HCT116 (cell line): ENCODE results near the gene WDR49.

DNA sequence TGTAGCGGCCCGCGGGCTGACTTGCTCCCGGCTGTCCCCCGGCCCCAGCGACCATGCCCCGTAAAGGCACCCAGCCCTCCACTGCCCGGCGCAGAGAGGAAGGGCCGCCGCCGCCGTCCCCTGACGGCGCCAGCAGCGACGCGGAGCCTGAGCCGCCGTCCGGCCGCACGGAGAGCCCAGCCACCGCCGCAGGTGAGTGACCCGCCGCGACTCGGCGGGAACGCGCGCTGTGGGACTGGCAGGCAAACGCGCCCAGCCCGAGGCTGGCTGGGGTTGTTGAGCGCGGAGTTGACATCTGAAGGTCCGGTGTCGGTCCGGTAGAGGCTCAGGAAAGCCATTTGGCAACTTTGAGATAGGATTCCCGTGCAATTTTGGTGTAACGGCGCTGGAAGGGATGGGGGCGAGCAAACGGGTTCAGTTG lies 1.3 kb downstream of the SMC4 start:
- RRBS = 1% methylated on average over 20 of the region's 46 CpGs

- RRBS = no CpG with 5 or more reads among the region's 1 CpG
Observed at GRCh38 chr3:160408124-160408962, 8.9 kb downstream of the SMC4 start.

DNA sequence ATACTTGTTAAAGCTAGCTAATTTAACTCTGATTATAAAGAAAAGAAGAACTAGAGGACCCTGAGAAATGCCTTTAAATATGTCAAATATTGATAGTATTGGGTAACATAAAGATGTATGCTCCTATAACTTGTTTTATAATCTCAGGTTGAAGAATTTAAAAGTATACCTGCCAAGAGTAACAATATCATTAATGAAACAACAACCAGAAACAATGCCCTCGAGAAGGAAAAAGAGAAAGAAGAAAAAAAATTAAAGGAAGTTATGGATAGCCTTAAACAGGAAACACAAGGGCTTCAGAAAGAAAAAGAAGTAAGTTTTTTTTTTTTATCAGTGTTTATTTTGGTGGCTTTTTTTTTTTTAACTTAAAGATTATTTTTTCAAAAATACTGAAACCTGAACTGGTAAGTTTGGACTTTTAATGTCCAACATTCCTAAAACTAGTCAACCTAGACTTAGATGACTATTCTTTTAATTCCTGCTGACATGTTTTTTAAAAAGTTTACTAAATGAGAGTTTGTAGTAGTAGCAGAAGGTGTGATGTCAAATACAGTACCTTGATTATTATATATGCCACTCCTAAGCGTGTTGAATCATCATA lies 16.8 kb downstream of the SMC4 start:
- RRBS = no CpG with 5 or more reads among the region's 2 CpGs

DNA sequence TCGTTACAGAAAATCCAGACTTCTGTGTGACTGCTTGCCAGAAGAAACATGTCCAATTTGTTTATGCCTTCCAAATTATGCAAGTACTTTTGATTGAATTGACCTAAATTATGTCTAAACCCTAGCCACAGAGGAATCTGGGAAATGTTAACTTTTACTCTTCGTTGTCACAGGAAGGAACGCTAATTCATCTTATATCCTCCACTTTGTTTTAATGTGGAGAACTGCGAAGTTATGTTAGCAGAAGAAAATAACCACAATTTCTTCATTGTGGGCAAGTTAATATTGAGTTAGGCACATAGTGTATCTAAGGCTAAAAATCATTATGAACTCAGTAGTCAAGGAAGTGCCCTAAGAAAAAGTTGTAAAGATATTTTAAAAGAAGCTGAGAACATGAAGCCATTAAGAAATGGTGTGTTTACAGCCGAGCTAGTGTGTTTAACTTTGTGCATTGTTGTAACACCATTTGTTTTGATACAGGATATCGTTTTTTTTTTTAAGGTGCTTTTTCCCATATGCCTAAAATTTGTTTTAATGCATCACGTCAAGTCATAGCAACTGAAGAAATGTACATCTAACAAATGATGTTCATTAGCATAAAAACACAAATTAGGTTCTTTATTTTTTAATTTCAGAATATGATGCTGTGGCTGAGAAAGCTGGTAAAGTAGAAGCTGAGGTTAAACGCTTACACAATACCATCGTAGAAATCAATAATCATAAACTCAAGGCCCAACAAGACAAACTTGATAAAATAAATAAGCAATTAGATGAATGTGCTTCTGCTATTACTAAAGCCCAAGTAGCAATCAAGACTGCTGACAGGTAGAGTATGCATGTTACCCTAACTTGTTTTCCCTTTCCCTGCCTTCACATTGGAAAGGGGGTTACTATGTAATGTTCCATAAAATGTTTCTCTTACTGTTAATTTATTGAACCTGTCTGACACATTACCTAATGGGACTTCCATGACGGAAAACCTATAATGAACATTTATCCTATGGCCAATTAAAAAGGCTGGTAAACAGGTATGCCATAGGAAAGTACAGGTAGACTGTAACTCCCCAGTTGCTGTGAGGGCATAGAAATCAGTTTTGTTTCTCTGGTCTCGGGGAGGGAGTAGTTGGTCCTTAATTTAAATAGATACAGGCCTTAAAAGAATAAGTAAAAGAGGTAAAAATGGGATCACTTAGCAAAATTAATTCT lies 21.1 kb downstream of the TRIM59 start:
- RRBS = no CpG with 5 or more reads among the region's 11 CpGs

GRCh38 chr3:160448723-160449164 lies 842 bp downstream of the TRIM59 start:
- RRBS = no CpG with 5 or more reads among the region's 7 CpGs

DNA sequence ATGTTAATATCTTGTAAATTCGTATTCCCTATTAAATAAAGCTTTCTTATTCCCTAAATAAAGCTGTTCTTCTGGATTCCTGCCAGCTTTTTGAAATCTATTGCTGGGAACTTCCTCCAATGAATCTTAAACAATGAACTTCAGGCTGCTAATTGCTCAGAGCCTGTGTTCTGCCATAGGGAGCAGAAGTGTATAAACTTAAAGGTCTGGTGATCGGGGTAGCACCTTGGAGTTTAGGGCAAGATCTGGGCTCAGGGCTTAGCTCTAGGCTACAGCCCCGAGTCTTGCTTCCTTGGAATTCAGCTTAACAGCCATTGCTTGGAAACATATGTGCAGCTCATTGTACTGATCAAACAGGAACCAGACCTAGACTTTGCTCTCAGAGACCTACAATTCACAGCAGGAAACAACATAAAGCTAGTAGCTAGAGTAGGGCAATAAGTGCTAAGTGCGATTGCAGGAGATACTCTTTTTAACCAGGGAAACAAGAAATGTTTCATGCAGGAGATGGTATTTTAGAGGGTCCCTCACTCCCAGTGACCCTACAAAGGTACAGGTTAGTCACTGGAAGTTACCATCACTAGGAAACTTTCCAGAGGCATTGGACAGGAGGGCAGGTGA lies 1.5 kb downstream of the ARL14 start:
- RRBS = no CpG with 5 or more reads among the region's 4 CpGs

DNA sequence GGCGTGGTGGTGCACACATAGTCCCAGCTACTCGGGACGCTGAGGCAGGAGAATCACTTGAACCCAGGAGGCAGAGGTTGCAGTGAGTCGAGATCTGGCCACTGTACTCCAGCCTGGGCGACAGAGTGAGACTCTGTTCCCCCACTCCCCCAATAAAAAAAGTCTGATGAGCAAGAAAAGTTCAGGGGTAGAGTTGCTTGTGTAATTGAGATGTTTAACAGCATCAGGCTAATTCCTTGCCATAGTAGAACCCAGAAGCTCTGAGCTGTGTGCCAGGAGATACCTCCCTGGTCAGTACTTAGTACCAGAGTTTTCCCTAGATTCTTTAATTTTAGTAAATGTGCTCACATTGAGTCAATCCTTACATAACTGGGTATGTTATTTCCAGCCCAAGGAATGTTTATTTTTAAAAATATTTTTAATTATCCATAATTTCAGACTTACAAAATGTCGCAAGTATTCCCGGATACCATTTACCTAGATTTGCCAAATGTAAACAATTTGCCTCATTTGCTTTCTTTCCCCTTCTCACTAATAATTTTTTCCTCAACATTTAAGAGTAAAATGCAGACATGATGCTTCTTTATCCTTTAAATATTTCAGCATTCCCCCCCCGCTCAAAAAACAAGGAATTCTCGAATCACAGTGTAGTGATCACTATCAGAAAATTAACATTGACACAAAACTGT lies 32.0 kb downstream of the NMD3 start:
- RRBS = no CpG with 5 or more reads among the region's 9 CpGs

- RRBS = no CpG with 5 or more reads among the region's 2 CpGs
Observed at GRCh38 chr3:161412031-161412556, 40.8 kb upstream of the SPTSSB start.

DNA sequence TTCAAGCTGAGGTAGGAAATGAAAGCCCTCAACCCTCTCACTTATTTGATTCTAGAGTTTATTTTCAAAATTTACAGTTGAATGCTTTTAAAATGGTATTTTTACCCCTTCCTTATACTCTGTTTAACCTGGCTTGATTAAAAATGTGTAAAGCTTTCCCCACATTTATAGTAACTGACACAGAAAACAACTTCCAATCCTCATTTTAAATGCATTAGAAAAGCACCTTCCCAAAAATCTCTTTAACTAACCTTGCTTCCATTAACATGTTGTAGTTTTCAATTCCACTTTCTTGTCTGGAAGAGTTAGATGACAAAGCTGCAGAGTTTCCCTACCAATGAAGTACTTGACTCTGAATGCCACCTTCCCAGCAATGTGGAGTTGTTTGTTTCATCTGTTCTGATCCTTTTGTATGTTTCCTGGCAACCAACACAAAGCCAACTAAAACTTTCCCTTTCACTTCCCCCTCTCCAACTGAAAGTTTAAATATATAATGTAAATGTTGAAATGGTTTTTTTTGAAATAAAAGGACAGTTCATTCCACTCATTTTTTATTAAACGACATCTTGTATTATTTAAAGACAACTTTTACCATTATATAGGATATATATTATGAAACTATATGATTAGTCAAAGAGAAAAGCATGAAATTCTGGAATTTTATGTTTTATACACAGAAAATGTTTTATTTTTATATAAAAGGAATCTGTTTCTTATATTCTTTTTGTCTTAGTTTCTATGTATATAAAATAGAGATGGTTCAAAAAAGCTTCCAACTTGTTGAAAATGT lies at the start of gene WDR49:
TSS of gene WDR49 (minus strand) at position 360 of the 790 bp plus-strand sequence.
- RRBS = no CpG with 5 or more reads among the region's 1 CpG

GRCh38 chr3:168051640-168051851 lies 44.2 kb downstream of the GOLIM4 start:
- RRBS = no CpG with 5 or more reads among the region's 5 CpGs

- RRBS = no CpG with 5 or more reads among the region's 3 CpGs
Observed at GRCh38 chr3:169133570-169134336, 529.8 kb downstream of the MECOM start.

GRCh38 chr3:169173250-169173770 lies 490.2 kb downstream of the MECOM start:
- RRBS = no CpG with 5 or more reads among the region's 4 CpGs

DNA sequence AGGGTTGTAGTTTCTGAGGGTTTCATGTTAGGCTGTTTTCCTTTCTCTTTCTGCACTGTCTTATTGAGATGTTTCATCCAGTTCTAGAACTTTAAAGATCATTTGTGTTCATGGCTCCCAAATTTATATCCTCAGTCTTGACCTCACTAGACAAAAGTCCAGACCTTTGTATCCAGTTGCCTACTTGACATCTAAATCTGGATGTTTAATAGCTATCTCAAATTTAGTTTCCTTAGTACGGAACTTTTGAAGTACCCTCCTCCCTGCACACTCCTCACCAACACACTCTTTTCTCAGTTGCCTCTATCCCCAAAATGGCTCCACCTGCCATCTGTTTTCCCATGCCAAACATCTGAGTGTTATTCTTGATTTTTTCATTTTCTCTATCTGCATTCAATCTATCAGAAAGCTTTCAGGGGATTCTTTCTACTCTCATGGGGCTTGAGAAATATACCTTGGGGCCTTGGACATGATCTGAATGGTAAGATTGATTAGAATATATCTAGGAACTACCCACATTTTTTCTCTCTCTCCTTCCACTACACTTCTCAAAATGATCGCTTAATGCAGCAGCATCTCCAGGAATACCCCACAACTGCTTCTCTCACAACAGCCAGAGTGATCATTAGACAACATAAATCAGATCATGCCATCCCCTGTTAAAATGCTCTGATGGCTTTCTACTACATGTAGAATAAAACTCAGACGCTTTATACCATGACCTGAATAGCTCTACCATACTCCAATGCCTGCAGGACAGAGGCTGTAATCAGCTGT lies 451.7 kb downstream of the MECOM start:
- RRBS = no CpG with 5 or more reads among the region's 3 CpGs

GRCh38 chr3:169266983-169267435 lies 396.5 kb downstream of the MECOM start:
- RRBS = no CpG with 5 or more reads among the region's 4 CpGs

DNA sequence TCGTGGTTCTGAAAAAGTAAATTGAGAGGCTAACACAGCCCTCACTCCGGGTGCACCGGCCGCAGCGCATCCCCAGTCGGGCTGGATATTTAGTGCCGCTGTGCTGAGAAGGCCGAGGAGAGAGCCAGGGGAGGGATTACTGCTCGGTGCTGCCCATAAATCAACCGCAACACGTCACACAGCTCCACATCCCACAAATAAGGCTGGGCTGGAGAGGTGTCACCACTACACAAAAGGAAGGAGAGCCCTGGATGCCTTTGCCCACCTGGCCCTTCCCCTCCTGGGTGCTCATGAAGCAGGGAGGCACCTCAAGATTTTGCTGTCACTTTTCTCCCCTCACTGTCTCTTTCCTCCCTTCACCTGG lies 44.4 kb downstream of the MECOM start:
- RRBS = no CpG with 5 or more reads among the region's 11 CpGs

- RRBS = no CpG with 5 or more reads among the region's 25 CpGs
Observed at GRCh38 chr3:169659601-169660494, 3.7 kb downstream of the MECOM start.

DNA sequence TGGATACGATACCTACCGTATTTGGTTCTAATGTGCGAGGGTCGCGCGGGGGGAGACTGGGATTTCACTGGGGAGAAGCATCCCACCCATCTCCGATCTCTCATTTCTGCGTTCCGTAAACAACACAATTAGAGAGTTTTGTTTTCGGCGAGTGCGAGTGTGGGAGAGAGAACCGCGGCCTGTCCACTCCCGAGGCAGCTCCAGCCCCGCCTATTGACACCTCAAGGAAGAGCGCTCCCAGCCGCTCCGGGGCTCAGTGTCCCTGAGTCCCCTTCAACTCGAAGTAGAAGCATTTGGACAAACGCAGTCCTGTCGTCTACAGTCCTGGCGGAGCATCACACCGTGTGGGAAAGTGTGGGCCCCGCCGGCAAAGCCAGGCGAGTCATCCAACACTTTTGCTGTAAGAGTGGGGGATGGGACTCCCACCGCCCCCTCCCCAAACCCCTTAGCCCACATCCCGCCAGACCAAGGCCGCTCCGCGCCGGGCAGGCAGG lies 1.7 kb downstream of the MECOM start:
- RRBS = no CpG with 5 or more reads among the region's 33 CpGs

GRCh38 chr3:169669020-169669542 lies 5.6 kb upstream of the MECOM start:
- RRBS = 17% methylated on average over 6 of the region's 39 CpGs

DNA sequence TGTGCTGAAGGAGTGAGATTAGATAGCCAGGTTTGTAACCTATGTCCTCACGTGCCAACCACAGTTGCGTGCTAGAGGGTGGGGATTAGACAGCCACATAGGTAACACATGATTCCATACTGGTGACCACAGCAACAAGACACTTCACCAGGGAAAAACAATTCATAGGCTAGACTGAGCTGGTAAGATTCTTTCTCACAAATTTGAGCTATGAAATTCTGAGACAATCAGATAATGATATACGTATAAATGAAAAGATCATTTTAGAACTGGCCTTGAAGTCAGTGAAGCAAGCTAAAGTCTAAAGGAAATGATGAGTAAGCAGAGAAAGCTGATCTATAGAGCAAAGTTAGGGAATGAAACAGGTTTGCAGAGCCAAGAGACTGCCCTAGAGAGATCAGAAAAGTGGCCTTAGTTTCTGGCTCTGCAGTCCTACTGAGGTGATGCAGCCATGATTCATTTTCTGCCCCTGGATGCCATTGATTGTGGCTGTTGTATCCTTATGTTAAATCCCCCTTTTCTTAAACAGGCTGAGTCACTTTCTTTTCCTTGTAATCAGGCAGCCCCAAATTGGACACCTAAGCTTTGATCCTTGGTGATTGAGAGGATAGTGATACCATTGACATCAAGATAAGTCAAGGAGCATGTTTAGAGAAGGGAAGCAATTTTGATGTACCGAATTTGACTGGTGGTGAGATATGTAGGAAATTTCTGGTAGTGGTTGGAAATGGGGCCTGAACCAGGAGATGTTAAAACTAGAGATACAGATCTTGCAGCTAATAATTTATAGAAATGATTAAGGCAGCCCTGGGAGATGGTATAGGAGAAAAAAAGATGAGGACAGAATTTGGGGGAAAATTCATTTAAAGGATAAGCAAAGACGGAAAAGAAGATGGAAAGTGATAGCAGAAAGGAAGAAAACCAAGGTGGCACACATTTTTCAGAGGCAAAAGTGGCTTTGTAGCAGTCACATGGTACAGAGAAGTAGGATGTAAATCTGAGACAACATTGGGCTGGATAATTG lies 18.0 kb downstream of the MYNN start:
- RRBS = no CpG with 5 or more reads among the region's 5 CpGs

- RRBS = no CpG with 5 or more reads among the region's 2 CpGs
Observed at GRCh38 chr3:169886638-169886899, 16.8 kb upstream of the LRRC31 start.